ENCODE results near the gene GALNT8.

- PRO-cap, result no peak
- RAMPAGE, long total RNA, result no peak
Observed at GRCh38 chr12:4272140-4272984, 1.2 kb upstream of the CCND2 start.

- PRO-cap, result no peak
- RAMPAGE, long total RNA, result no peak
Observed at GRCh38 chr12:4280938-4281706, 7.6 kb downstream of the CCND2 start.

DNA sequence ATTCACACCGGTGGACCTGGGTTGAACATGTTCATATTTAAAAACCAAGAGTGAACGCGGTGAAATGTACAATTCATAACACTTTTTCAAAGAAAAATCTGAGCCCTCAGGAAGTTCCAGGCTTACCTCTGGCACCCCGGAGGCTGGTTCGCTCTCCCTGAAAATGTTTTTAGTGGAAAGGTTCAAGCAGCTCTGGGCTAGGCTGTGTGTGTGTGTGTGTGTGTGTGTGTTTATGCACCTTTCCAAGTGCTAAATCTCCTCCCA, 17.4 kb downstream of the CCND2 start:
- PRO-cap, result no peak
- RAMPAGE, long total RNA, result no peak

GRCh38 chr12:4307653-4308348, 13.2 kb upstream of the TIGAR start:
- PRO-cap, result no peak
- RAMPAGE, long total RNA, result no peak

DNA sequence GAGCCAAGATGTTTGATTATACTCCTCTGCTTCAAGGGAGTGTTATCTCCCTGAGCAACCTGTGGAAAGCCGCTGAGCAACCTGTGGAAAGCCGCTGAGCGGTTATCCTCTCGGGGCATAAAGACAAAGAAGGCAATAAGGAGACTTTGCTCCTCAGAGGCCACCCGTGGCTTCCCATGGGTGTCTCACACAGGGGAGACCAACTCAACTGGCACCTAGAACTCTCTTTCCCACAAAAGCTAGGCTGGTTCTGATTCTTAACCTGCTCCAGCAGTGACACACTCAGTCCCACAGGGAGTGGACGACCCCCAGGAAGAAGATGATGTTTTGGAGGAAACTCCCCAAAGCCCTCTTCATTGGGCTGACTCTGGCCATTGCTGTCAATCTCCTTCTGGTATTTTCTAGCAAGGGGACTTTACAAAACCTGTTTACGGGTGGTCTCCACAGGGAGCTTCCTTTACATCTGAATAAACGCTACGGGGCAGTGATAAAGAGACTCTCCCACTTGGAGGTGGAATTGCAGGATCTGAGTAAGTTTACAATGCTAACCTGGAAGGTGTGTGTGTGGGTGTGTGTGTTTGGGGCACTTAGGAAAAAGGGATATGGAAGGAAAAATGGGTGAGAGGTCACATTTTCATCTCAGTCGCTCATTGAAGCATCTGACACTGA, at the start of gene GALNT8:
Gene GALNT8 (plus strand): TSS at position 42 of the 669 bp plus-strand sequence.
- PRO-cap, result no peak
- RAMPAGE, long total RNA, result no peak

DNA sequence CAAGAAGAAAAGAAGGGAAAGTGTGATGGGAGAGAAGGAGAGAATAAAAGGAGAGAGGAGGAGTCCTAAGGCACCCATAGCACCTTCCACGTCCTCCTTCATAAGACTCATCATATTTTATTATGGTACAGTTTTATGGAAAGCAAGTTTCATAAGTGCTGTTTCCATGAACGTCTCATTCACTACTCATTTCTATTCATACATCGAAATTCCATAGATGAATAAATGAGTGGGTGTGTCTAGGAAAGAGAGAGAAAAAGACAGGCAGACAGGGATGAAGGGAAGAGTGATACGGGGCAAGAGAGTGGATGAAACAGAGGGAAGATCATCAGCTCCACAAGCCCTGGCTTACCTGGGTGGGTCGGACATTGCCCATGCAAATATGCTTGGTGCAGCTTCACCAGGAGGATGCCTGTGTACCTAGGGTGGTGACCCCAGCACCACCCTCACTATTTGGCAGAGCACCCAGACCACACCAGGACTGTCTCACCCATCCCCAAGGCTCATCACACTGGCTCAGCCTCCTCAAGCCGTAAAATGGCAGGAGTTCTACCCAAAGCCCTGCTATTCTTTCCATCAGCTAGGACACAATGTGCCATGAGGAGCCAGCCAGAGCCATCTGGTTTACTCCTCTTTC, 2.9 kb downstream of the GALNT8 start:
- PRO-cap, result no peak
- RAMPAGE, long total RNA, result no peak

GRCh38 chr12:4911001-4911350, 1.3 kb downstream of the KCNA1 start:
- PRO-cap, result no peak
- RAMPAGE, long total RNA, result no peak

DNA sequence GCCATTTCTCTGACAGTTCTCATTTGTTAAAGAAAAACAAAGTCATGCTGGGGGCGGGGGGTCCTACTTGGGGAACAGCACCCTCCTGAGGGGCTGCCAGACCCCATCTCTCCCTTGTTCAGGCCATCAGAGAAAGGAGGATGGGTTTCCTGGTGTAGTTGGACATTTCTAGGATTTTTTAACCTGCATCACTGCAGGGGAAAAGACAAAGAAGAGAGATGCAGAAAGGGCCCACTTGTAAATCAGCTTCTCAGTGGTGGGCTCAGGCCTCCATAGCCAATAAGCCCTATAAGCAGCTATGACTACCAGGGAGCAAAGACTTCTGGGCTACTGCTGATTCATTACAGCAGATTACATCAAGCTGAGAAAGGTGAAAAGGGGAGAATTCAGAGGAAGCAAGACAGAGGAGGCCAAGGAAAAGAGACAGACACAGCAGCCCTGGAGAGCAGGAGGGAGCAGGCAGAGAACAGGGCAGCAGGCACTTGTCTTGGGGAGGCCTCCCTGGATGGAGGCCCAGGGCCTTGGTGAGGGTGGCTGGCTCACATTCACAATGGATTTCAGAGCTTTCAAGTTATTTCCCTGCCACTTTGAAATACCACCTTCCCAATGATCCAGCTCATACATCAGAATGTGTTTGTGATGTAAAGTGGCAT, 95.2 kb downstream of the KCNA5 start:
- PRO-cap, result no peak
- RAMPAGE, long total RNA, result no peak

DNA sequence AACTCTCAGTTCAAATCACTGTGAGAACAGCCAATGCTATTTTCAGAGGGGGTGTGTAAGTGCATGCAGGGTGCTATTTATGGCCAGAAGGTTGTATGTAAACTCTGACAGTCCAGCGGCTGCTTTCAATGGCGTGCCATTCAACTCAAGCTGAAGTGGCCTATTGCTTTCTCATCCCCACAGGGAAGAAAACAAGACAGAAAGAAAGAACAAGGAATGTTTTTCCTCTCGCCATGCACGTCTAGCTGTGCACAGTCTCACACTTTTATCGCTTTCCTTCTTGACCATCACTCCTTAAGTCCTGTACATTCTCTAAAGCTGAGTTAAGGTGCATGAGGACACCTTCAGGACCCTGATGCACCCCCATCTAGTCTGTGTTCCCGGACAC, 127.3 kb downstream of the KCNA5 start:
- PRO-cap, result no peak
- RAMPAGE, long total RNA, result no peak

DNA sequence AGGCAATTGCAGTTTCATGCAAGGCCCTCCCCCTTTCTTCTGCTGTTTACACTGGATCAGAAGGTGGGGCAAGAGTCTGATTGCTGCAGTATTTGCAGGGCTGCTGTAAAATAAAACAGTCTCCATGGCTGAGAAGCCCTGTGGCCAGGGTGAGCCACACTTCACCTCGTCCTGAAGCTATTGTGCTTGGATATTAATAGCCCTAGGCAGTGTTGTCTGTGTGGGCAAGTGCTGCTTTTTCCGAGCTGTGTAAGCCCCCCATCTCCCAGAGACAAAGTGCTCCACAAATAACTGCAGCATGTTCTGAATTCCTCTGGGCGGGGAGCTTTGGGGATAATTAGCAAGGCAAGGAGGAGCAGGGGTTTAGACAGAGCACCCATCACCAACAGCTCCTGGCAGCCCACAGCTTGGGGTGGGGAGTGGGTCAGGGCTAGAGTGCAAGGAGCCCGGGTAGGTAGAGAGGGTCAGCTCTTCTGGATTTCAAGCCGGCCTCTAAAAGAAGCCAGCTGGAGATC, 187.2 kb upstream of the NTF3 start:
- PRO-cap, result no peak
- RAMPAGE, long total RNA, result no peak

DNA sequence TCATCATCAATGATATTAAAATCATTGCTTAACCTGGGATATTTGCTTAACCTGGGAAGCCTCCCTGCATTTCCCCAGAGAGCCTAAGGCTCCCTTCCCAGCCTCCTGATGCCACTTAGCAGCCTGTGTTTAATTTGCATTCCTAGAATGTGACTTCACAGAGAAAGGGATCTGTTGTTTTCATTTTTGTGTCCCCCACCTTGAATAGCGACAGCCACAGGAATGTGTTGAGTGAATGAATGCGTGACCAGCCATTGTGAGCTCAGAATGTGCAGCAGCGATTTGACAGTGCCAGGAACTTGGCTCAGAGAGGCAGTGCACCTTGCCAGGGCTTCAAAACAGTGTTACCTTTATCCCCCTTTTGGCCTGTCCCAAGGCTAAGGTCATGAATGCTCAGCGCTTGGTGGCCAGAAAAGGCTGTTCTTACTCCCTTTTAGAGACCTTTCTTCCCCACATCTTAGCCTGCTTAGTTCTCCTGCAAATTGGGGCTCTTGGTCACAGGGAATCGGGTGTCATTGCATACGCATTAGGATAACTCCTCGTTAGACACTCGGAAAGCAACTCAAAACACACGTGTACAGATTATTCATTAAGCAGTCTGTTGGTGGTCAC, 9.6 kb downstream of the NTF3 start:
- PRO-cap, result no peak
- RAMPAGE, long total RNA, result no peak

GRCh38 chr12:5953376-5953695, 8.3 kb upstream of the ANO2 start:
- PRO-cap, result no peak
- RAMPAGE, long total RNA, result no peak

DNA sequence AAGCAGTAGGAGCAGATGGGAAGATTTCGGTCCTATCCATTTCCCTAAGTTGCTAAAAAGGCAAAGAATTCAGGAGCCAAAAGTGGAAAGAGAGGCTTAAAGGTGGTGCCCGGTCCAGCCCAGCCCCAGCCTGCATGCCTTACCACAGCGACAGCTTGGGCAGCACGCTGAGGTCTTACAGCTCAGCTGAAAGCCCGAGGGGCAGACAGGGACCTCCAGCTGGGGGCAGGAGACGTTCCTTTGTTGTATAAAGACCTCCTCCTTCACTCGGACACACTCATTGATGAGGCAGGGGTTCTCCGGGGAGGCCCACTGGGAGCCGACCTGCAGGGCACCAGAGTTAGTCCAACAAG, 24.0 kb upstream of the ANO2 start:
- PRO-cap, result no peak
- RAMPAGE, long total RNA, result no peak

GRCh38 chr12:6074339-6074857, 50.1 kb downstream of the VWF start:
- PRO-cap, result no peak
- RAMPAGE, long total RNA, result no peak

DNA sequence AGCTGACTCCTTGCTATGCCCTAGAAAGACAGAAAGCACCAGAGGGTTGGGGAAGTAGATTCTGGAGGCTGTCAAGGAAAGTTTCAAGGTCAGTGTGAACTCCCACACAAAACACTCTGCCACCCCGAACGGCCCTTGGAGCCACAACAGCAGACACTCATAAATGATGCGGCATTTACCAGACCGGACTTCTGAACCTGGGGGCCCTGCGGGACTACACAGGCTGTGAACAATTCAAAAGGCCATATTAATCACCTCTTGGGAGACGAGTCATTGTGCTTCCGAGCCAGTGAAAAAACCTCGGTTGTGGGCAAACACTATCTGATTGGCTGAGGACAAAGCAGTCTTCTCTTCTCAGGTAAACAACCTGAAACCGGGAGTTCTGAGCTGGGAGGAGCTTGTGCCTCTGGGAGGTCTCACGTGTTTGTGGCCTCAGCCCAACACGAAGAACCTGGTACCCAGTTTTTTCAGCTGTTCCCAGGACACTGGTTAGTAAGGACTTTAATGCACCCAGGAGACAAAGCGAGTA, 35.5 kb downstream of the VWF start:
- PRO-cap, result no peak
- RAMPAGE, long total RNA, result no peak

DNA sequence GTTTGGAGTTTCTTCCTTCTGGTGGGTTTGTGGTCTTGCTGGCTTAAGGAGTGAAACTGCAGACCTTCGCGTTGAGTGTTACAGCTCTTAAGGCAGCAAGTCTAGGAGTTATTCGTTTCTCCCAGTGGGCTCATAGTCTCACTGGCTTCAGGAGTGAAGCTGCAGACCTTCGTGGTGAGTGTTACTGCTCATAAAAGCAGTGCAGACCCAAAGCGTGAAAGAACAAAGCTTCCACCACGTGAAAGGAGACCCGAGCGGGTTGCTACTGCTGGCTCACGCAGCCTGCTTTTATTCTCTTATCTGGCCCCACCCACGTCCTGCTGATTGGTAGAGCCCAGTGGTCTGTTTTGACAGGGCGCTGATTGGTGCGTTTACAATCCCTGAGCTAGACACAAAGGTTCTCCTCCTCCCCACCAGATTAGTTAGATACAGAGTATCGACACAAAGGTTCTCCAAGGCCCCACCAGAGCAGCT, 10.0 kb upstream of the CD9 start:
- PRO-cap, result no peak
- RAMPAGE, long total RNA, result no peak

DNA sequence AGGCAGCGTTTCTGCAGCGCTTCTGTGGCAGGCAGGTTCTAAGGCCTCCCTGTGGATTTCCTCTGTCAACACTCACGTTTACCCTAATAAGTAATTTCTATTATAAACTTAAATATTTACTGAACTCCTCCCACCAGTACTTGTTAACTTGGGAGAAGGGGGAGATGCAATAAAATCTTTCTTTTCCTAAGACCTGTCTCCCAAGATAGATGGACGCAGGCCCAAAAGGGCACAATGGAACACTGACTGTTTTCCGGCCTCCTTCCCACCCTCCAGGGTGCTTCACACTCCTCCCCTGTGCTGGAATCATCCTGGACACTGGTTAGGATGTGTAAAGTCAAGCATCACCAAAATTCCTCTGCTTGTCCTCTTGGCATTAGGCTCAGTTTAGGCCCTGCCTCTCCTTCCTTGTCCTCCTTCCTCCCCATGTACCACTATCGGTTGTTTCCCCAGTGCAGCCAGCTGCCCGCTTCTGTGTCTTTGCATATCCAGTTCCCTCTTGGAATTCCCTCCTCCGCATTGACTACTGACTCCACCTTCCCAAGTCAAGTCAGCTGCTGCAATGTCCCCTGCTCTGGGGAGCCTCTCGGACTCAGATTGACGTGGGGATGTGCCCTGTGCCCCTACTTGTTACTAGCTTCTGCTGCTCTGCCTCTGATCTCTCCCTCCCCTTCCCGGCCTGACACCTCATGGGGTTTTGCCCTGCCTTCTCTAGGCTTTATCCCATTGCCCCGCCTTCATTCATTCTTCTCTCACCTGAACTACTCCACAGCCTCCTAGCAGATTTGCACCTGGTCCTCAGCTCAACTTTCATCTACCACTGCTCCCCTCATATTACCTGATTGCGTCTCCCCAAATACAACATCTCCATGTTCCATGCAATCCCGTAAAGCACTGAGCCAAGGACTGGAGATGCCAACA, 2.3 kb upstream of the CD9 start:
- PRO-cap, result no peak
- RAMPAGE, long total RNA, result no peak

GRCh38 chr12:6225620-6226464, 25.6 kb downstream of the CD9 start:
- PRO-cap, result no peak
- RAMPAGE, long total RNA, result no peak

DNA sequence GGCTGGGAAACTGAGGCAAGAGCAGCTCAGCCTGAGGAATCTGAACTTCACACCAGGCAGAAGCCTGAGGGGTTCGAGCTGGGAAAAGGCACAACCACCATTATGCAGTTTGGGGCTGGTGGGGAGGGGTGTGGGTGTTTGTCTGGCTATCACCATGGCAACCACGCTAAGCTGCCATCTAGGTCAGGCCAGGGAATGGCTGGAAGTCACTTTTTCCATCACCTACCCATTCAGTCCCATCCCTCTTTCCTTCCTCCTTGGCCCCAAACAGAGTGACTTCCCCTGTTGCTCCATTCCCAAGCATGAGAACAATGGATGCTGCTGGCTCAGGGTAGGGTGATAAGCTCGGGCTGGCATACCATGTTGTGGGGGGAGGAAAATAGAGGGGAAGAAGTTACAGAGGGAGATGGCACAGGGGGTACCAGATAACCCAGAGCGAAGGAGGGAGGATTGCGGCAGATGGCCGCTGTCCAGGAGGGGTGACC, 36.5 kb upstream of the PLEKHG6 start:
- PRO-cap, result no peak
- RAMPAGE, long total RNA, result no peak

GRCh38 chr12:6294786-6295580, 15.5 kb upstream of the PLEKHG6 start:
- PRO-cap, result no peak
- RAMPAGE, long total RNA, result no peak

Data from Karpas-422 (cell line).